Neural progenitor cell (in vitro differentiated cells): ENCODE results near the gene SCARB2.

- RAMPAGE, long total RNA = no peak
Observed at GRCh38 chr4:76010805-76011439, 3.6 kb upstream of the CXCL9 start.

GRCh38 chr4:76011475-76012523 lies 4.5 kb upstream of the CXCL9 start:
- RAMPAGE, long total RNA = no peak

GRCh38 chr4:76213407-76214387 lies at the start of gene SCARB2:
SCARB2 (minus strand) TSS chr4:76213824.
- RAMPAGE, long total RNA = no peak

GRCh38 chr4:76218989-76219846 lies 5.6 kb upstream of the SCARB2 start:
- RAMPAGE, long total RNA = no peak

DNA sequence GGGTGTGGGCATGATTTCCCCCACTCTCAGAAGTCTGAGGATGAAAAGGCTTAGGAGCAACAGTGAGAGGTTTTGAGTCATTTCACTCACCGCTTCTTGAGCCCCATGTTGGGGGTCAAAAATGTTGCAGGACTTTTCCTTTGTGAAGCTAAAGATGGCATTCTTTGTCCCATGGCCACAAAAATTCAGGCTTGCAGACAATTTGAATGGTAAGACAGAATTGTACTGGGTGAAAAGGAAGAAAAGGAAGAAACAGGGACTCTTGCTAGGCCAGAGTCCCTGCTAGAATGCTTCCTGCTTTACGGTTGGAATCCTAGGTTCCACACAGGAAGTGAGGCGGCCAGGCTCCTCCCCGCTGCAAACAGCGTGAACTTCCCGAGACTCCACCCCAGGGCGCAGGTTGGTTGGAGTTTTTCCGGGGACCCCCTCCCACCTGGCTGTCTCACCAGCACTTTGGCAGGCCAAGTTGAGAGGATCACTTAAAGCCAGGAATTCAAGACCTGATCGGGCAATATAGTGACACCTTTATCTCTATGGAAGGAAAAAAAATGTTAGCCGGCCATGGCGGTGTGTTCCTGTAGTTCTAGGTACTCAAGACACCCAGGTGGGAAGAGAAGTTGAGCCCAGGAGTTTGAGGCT lies 17.2 kb upstream of the FAM47E start:
- RAMPAGE, long total RNA = no peak

GRCh38 chr4:76255989-76256561 lies 4.6 kb downstream of the FAM47E start:
- RAMPAGE, long total RNA = no peak

DNA sequence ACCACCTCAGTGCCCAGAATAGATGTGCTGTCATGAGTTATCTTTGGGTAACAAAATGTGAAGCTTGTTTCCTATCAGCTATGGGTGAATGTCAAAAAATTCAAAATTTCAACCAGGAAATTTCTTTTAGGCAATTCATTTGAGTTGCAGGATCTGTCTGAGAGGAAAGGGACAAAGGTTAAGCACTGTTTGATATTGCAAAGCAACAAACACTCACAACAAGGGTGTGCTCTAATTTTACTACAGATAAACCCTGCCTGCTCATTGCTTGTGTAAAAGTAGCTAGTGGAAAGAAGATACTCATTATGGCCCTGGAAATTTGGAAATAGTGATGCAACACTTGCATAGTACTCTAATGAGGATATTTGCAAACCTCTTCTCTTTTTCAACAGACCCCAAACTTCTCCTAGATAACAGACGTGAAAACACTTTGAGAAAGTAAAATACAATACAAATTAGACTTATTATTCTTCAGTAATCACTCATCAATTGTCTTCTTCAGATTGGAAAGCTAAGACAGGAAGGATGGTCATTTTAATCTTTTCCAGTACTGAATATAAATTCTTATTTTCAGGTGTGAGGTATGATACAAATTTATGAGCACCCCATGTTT lies 27.1 kb downstream of the FAM47E start:
- RAMPAGE, long total RNA = no peak

- RAMPAGE, long total RNA = no peak
Observed at GRCh38 chr4:76453832-76454341, 18.9 kb downstream of the SHROOM3 start.

DNA sequence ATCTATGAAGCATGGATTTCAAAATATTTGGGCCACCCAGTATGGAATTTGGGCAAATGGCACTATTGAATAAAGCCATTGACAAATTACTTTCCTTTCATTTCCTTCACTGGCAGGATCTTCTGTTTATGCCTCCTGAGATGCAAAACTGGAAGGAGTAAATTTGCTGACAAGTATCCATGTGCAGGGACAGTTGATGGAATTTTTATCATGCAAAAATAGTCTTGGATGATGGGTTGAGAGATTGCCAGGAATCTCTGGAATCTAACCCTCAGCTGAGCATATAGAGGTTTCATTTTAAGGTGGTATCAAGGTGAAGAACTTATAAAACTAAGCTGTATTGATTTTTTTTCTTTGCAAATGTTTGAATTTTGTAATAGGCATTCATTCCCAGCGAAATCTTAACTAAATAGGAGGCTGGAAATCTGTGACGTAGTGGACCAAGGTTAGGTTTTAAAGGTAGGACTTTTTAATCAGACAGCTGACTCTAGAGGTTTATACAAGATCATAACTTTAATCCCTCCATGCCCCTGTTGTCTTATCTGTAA lies 101.1 kb downstream of the SHROOM3 start:
- RAMPAGE, long total RNA = no peak

DNA sequence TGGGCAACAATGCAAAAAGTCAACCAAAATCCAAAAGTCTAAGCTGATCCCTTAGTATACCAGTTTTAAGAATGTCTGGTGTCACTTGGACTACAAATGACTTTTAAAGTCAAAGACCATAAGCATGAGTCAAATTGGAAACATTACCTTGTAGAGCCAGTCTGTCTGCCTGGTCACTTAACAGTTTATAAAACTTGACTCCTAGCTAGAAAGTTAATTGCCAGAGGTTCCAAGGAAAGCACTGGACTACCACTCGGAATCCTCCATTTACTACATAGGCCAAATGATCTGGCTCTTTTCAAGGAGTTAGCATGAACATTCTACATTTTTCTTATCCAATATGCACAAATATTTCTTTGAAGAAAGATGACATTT lies 188.2 kb downstream of the SHROOM3 start:
- RAMPAGE, long total RNA = no peak

DNA sequence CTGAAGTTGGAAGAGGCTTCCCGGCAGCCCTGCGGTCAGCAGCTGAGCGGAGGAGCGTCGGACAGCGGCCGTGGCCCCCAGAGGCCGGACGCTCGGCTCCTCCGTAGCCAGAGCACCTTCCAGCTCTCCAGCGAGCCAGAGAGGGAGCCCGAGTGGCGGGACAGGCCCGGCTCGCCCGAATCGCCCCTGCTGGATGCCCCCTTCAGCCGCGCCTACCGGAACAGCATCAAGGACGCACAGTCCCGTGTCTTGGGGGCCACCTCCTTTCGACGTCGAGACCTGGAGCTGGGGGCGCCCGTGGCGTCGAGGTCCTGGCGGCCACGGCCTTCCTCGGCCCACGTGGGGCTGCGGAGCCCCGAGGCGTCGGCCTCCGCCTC lies 157.2 kb downstream of the SOWAHB start:
- RAMPAGE, long total RNA = no peak

GRCh38 chr4:76951203-76951487 lies 1.6 kb downstream of the SEPTIN11 start:
- RAMPAGE, long total RNA = no peak

DNA sequence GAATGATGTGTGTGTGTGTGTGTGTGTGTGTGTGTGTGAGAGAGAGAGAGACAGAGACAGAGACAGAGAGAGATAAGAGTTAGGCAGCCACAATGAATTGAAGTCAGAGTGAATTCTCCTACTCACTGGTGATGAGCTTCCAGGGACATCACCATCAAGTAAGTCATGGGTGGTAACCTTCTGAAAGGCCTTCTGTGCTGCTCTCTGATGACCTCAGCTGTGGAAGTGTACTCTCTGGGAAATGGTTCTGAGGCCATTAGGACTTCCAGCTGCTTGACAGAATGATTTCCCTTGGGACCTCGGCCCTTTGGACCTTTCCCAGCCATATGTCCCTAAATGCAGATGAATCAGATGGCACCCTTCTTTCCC lies 7.4 kb downstream of the SEPTIN11 start:
- RAMPAGE, long total RNA = no peak

- RAMPAGE, long total RNA = no peak
Observed at GRCh38 chr4:76994007-76994666, 44.6 kb downstream of the SEPTIN11 start.

- RAMPAGE, long total RNA = no peak
Observed at GRCh38 chr4:77180043-77180403, 23.0 kb downstream of the CCNG2 start.

DNA sequence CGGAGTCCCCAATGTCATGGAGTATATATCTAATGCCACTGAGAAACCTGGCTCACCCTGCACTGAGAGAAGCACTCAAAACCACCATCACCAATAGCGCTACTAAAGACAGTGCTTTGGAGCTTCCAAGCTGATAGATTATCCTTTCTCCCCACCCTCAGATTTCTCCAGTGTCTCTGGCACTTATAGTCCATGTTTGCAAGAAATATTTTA lies 280 bp upstream of the CXCL13 start:
- RAMPAGE, long total RNA = no peak

- RAMPAGE, long total RNA = no peak
Observed at GRCh38 chr4:77621056-77621549, 15.5 kb downstream of the CXCL13 start.

- RAMPAGE, long total RNA = no peak
Observed at GRCh38 chr4:77699699-77700334, 94.2 kb downstream of the CXCL13 start.

DNA sequence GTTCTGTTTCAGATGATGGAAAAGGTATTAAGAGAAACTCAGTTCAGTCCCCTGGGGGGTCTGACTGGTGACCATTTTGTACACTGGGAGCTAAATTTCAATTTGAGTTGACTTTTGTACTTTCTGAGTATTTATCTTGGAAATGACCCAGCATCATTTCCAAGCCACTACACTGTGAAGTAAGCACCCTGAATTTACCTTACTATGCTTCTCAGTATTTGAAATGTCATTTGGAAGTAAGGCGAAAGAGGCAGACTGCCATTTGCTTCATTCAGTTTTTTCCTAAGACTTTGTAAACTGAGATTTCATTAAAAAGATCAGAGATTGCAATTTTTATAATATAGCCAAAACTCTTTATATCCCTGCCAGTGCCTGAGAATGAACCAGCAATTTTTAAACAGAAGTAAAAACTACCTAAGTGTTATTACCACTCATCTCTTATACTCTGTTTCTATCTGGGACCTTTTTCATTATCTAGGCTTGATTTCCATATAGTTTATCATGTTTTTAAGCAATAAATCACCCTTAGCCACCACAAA lies 73.2 kb downstream of the CNOT6L start:
- RAMPAGE, long total RNA = no peak

- RAMPAGE, long total RNA = no peak
Observed at GRCh38 chr4:77796258-77796918, 22.8 kb downstream of the CNOT6L start.